ENCODE measurements around a stretch of chr7.

- PRO-cap = no peak
- RAMPAGE, long total RNA = no peak
These were observed 354.0 kb downstream of the DNAJB6 start for GRCh38 chr7:157690480-157691449.

DNA sequence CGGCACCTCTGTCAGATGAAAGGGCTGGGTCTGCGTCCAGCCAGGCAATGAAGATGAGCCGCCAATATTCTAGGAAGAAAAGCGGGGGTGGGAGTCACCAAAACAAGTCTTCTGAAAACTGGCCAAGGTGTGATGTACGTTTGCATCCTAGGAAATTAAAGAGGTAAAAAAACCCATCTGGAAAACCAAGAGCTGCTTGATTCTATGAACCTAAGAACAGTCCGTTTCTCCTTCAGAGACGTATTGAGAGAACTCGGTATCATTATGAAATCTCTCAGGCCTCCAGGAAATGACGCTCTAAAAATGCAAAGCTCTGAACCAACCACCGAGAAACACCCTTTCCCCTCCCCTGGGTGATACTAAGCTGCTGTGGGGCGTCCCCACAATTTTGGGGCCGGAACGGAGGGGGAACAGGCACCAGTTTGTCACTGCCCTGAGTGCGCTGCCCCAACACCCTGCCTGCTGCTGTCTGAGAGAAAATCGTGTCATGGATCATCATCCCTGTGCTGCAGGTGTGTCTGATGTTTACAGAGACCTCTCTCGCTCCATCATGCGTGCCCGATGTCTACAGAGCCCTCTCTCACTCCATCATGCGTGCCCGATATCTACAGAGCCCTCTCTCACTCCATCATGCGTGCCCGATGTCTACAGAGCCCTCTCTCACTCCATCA is 509.4 kb downstream of the DNAJB6 start:
- PRO-cap = no peak
- RAMPAGE, long total RNA = no peak

DNA sequence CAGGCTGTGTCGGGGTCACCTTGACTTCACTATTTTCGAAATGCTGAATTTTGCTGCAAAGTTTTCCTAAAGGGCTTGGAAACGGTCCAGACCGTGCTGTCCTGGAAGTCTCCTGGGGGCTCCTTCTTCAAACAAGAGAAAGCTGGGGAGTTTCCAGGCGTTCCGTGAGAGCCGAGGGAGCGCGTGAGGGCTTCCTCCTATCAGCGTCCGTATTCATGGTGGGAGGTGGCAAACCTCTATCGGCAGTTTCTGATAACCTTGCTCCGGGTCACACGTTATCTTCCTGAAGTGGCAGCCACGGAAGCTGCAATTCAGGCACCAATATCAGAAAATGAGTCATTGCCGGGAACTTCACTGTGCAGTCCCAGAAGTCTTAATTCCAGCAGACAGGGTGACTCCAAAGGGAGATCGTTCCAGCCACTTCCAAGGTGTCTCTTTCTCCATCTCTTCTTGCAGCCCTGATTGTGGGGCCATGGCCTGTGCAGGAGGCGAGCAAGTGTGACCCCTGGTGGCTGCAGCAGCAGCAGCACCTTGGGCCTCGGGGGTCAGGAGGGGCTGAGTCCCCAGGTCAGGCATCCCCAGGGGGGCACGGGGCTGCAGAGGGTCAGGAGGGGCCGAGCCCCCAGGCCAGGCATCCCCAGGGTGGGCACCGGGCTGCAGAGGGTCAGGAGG is 538.5 kb downstream of the DNAJB6 start:
- PRO-cap = no peak
- RAMPAGE, long total RNA = no peak

DNA sequence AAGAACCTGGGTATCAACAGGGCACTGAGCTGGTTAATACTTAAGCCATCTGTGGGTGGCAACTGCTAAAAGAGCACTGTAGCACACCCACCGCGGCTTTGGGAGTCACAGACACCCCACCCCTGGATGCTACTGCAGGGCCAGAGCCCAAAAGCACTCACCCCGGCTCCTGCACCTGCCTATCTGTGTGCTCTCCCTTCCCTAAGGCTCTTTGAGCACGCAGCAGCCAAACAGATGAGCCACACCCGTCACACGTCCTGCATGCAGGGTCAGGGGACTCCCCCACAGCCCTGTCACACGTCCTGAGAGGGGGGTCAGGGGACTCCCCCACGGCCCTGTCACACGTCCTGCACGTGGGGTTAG is 211.7 kb downstream of the PTPRN2 start:
- PRO-cap = no peak
- RAMPAGE, long total RNA = no peak

DNA sequence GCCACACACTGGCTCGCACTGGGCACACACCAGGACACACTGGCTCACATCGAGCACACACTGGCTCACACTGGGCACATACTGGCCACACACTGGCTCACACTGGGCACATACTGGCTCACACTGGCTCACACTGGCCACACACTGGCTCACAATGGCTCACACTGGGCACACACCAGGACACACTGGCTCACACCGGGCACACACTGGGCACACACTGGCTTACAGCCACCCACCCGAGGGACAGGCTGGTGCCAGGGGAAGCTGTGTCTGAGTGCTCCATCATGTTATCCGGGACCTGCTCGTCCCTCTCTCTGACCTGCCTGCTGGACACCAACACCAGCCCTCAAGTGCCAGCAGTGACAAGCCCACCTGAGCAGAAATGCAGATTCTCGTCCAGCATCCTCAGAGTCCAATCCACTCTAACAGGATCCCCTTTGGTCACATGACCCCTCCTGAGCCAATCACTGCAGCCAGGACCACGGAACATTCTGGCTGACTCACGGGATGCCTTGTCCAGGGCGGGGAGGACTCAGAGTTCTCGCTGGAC is 155.9 kb downstream of the PTPRN2 start:
- PRO-cap = bidirectional peak, plus-strand start outside the sequence, minus-strand start at position 424 of the sequence
- RAMPAGE, long total RNA = start-site peak on the minus strand centred at position 413 of the sequence, 30 bp wide, 19 reads

DNA sequence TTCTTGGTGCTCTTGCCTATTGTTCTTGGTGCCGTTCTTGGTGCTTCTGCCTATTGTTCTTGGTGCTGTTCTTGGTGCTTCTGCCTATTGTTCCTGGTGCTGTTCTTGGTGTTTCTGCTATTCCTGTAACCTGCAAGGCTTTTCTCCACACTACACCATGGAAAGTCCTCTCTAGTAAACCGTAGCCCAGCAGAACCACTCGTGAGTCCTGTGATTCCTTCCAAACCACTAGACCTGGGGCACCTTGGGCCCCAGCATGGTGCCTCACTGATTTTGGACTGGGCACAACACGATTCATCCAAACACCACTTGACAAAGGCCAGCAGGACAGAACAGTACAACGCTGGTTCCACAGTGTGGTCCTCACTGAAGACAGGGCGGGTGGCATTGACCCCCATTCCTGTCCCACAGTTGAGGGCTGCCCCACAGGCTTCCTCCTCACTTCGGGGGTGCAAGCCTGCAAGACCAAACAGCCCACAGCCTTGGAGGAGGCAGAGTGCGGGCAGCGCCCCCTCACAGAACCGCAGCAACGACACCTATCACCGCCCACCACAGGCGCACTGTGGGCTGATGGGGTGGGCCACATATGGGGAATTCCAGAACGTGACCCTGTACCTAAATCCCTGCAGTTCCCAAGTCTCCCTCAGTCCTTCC is 70.7 kb downstream of the PTPRN2 start:
- PRO-cap = no peak
- RAMPAGE, long total RNA = no peak

GRCh38 chr7:158581704-158582208 is 5.9 kb downstream of the PTPRN2 start:
- PRO-cap = no peak
- RAMPAGE, long total RNA = no peak

- PRO-cap = no peak
- RAMPAGE, long total RNA = no peak
These were observed 2.9 kb upstream of the PTPRN2 start for GRCh38 chr7:158590673-158590817.

GRCh38 chr7:158696279-158696573 is 8.4 kb downstream of the NCAPG2 start:
- PRO-cap = no peak
- RAMPAGE, long total RNA = no peak

DNA sequence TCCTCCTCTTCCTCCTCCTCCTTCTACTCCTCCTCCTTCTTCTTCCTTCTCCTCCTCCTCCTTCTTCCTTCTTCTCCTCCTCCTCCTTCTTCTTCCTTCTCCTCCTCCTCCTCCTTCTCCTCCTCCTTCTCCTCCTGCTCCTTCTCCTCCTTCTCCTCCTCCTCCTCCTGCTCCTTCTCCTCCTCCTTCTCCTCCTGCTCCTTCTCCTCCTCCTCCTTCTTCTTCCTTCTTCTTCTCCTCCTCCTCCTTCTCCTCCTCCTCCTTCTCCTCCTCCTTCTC is 13.0 kb upstream of the NCAPG2 start:
- PRO-cap = no peak
- RAMPAGE, long total RNA = no peak

DNA sequence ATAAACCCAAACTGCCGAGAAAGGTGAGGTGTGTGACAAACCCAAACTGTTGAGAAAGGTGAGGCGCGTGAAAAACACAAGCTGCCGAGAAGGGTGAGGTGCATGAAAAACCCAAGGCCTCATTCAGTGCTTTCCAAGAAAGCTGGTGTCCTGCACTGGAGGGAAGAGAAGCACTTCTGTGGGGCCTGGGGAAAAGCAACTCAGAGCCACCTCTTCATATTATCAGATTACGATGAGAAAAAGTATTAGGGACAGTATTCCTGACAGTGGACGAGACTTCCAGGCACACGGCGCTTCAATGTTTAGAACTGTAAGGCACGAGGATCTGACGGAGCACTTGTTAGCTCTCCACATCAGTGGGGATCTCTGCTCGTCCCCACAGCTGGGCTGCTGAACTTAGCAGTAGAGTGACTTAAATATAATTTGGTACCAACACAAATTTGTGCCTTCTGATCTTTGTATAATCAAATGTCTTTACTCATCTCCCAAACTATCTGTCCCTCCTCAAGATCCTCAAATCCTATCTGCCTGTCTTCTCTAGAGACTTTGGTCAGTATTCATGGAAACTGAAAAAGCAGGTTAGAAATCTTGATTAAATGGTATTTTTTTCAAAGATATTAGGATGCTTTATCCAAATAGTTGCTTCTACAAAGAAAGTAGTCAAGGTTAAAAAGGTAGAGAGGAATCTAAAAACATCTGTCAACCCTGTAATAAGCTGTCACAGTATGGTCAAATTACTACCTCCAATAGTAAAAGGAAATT is 24.4 kb downstream of the ESYT2 start:
- PRO-cap = no peak
- RAMPAGE, long total RNA = no peak

GRCh38 chr7:158808043-158808635 is 21.2 kb downstream of the ESYT2 start:
- PRO-cap = no peak
- RAMPAGE, long total RNA = no peak

DNA sequence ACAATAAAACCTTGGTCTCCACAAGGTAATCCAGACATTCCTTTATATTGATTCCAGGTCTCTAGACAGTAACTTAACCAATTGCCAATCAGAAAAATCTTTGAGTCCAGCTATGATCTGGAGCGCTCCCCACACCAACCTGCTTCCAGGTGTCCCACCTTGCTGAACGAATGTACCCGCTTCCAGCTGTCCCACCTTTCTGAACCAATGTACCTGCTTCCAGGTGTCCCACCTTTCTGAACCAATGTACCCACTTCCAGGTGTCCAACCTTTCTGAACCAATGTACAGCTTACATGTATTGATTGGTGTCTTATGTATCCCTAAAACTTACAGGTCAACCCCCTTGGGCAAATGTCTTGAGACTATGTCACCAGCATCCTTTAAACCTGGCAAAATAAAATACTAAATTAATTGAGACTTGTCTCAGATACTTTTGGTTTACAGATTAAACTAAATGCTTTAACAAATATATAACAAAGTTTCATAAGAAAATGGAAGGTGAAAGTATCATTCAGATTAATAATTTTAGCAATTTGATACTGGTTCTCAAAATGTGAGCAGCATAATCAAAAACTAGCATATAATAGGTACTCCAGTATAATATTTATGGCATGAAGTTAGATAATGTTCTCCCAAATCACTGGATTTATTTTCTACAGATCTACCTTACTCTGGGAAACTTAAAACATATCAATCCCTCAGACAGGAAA is 11.8 kb downstream of the ESYT2 start:
- PRO-cap = no peak
- RAMPAGE, long total RNA = no peak

DNA sequence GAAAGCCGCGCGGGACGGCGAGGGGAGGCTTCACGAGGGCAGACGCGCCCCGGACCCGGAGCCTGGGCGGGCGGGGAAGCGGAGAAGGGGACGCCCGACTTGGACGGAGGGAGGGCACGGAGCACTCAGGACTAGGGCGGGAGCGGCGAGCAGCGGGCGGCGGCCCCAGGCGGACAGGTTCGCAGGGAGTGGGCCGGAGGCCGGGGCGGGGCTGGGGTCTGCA is 844 bp downstream of the ESYT2 start:
- PRO-cap = no peak
- RAMPAGE, long total RNA = no peak

DNA sequence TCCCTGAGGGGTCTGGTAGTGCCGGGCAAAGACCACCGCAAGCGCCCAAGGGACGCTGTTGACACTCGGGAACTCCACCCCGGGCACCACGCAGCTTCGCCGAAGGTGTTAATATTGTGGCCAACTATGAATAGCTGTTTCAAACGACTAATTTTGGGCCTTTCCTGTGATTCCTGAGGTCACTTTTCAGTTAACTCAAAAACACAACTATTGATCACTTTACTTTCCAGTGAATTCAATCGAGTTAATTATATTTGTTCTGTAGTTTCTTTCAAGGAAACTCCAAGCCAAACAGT is 975 bp upstream of the ESYT2 start:
- PRO-cap = no peak
- RAMPAGE, long total RNA = no peak

GRCh38 chr7:158861988-158862554 is 5.7 kb downstream of the DYNC2I1 start:
- PRO-cap = no peak
- RAMPAGE, long total RNA = start-site peak on the plus strand at chr7:158862055-158862086, 5 reads

- PRO-cap = no peak
- RAMPAGE, long total RNA = no peak
These were observed 120.6 kb downstream of the DYNC2I1 start for GRCh38 chr7:158976827-158977394.

DNA sequence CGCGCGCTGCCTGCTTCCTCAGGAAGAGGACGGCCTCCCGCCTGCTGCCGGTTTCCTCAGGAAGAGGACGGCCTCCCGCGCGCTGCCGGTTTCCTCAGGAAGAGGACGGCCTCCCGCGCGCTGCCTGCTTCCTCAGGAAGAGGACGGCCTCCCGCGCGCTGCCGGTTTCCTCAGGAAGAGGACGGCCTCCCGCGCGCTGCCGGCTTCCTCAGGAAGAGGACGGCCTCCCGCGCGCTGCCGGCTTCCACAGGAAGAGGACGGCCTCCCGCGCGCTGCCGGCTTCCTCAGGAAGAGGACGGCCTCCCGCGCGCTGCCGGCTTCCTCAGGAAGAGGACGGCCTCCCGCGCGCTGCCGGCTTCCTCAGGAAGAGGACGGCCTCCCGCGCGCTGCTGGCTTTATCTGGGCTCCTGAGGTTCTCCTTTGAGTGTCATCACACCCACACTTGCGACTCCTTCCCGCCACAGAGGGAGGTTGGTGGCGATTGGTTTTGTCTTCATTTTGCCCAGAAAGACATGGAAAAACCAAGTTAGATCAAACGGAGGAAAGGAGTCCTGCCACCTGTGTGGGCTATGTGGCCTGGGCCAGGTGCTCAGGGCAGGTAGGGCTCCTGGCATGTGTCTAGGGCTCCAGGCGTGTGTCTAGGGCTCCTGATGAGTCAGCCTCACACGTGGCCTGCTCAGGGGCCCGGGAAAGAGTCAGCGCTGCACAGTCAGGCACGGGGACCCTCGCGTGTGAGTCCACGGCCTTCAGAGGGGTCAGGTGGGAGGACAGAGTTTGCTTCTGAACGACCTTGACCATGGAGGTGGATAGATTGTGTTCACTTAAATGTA is 138.1 kb downstream of the VIPR2 start:
- PRO-cap = no peak
- RAMPAGE, long total RNA = no peak

GRCh38 chr7:159015171-159016213 is 129.2 kb downstream of the VIPR2 start:
- PRO-cap = unidirectional peak, minus-strand start at chr7:159015459; unidirectional peak, minus-strand start at chr7:159015518; unidirectional peak, plus-strand start at chr7:159015914
- RAMPAGE, long total RNA = no peak

- PRO-cap = no peak
- RAMPAGE, long total RNA = no peak
These were observed 48.8 kb downstream of the VIPR2 start for GRCh38 chr7:159095845-159096208.

All from vagina (tissue), 1 donor.